Measurements from ENCODE around the genes PHKG2, TRIM72 and ITGAD.

DNA sequence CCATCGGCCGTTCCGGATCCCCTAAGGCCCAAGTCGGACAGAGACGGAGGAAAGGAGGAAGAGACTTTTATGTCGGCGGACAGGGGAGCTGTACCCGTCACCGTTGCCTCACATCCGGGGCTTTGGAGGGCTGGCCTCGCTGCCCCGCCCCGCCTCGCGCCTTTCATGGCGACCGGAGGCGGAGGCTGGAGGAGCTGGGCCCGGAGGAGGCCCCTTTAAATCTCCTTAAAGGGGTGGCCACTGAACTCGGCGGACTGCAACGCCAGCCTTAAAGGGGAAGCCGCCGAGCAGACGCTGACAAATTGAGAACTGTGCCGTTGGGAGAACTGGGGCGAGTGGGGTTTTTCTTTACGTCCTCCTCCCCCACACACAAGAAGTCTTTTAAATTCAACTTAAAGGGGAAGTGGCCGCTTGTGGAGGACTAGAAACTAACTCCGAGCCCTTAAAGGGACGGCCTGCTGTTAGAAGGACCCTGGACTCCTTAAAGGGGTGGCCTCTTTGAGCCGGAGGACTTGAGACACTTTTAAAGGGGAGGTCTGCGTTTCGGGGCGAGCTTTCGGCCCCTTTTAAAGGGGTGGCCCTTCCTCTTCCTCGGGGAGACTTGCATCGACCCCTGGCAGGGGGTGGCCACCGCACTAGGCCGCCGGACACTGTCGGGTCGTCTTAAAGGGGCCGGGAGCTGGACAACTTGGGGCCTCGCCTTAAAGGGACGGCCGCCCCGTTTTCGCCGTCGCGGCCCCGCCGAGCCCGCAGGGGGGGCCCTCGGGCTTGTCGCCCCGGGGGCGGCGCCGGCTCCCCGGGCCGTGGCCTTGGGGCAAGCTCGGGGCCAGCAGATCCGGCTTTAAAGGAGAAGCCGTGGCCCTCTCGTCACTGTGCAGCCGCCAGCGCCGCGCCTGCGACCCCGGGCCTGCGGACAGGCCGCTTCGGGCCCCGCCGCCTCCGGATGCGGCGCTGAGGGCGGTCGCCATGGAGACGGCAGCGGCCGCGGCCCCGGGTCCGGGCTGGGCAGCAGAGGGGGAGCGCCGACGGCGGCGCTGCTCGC is 643 bp downstream of the FBRS start:
- PRO-cap = bidirectional peak, plus-strand start at position 264 of the sequence, minus-strand start at position 124 of the sequence; bidirectional peak, plus-strand start at position 597 of the sequence, minus-strand start at position 483 of the sequence; bidirectional peak, plus-strand start at position 1,010 of the sequence, minus-strand start at position 926 of the sequence

DNA sequence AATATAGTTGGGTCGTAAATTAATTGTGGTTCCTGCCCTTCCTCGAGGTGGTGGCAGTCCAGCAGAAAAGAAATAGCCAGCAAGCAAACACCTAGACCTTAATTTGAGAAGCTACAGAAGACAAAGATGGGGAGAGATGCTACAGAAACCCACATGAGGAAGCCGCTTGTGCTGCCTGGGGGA is 2.3 kb downstream of the FBRS start:
- PRO-cap = no peak

DNA sequence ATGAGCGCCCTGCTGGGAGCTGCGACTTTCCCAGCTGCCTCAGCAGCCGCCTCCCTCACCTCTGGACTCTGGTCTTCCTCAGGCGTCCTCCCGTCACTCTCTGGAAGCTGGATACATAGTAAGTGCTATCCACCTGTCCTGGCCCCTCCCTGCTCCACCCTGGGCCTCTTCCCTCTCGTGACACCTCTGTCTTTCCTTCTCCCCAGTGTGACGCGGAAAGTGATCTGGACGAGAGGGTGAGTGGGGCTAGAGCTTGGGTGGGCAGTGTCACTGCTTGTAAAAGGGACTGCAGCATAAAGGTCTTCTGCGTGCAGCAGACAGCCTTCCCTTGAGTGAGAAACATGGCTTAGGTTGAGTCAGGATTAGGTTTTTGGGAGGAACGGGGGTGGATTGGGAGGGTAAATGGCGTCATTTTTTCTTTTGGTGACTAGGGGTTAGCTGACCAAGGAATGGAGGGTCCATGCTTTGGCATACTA is 2.9 kb downstream of the FBRS start:
- PRO-cap = no peak

- PRO-cap = no peak
These were observed 11.8 kb downstream of the SRCAP start for GRCh38 chr16:30710670-30711177.

DNA sequence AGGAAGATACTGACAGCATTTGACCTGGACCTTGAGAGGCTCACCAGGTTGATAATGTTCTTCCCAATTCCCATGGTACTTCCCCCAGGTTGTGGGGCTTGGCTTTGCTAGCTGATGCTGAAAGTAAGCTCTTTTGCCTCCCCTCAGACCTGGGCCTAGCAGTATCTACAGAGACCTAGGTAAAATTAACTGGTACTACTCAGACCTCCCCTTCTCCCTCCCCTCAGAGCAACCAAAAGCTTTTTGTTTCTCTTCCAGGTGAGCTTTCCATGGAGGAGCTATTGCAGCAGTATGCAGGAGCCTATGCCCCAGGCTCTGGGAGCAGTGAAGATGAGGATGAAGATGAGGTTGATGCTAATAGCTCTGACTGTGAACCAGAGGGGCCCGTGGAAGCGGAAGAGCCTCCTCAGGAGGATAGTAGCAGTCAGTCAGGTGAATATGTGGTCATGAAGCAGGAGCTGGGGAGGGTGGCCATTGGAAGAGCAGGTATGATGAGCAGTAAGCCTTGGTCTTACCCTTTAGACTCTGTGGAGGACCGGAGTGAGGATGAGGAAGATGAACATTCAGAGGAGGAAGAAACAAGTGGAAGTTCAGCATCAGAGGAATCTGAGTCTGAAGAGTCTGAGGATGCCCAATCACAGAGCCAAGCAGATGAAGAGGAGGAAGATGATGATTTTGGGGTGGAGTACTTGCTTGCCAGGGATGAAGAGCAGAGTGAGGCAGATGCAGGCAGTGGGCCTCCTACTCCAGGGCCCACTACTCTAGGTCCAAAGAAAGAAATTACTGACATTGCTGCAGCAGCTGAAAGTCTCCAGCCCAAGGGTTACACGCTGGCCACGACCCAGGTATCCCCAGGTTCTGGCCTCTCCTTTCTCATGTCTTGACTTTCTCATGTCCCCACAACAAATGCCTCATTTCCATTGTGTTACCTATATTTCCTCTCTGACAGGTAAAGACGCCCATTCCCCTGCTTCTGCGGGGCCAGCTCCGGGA is 12.6 kb downstream of the SRCAP start:
- PRO-cap = no peak

- PRO-cap = bidirectional peak, plus-strand start at chr16:30748424, minus-strand start at chr16:30748124
These were observed at the start of gene PHKG2 for GRCh38 chr16:30747834-30748704. Gene PHKG2 (plus strand): TSS chr16:30748425.

GRCh38 chr16:30760648-30761738 is 869 bp downstream of the CFAP119 start:
- PRO-cap = bidirectional peak, plus-strand start at chr16:30761599, minus-strand start at chr16:30761466

DNA sequence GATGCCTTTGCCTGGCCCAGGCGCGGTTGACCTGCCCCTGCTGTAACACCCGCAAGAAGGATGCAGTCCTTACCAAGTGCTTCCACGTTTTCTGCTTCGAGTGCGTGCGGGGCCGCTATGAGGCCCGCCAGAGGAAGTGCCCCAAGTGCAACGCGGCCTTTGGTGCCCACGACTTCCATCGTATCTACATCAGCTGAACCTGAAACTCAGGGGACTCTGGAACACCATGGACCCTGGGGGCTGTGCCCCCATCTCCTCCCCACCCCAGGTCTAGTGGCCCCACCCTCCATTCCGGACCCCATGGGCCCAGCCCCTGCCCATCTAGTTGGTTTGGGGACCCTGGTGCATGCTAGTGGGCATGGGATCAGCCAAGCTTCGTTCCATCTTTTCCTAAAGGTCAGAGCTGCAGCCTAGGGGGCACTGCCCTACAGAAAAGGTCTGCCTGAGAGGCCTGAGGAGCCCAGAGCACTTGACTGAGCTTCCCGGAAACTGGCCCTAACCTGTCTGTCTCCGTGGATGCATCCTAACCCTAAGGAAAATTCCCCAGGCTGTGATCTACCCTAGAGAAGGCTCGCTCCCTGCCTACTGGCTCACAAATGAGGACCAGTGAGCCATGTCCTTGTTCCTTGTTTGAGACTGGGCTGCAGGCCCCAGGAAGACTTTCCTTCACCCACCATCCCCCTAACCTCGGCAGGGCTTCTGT is 11.9 kb downstream of the RNF40 start:
- PRO-cap = no peak

- PRO-cap = no peak
These were observed 7.1 kb downstream of the ZNF629 start for GRCh38 chr16:30779926-30780355.

DNA sequence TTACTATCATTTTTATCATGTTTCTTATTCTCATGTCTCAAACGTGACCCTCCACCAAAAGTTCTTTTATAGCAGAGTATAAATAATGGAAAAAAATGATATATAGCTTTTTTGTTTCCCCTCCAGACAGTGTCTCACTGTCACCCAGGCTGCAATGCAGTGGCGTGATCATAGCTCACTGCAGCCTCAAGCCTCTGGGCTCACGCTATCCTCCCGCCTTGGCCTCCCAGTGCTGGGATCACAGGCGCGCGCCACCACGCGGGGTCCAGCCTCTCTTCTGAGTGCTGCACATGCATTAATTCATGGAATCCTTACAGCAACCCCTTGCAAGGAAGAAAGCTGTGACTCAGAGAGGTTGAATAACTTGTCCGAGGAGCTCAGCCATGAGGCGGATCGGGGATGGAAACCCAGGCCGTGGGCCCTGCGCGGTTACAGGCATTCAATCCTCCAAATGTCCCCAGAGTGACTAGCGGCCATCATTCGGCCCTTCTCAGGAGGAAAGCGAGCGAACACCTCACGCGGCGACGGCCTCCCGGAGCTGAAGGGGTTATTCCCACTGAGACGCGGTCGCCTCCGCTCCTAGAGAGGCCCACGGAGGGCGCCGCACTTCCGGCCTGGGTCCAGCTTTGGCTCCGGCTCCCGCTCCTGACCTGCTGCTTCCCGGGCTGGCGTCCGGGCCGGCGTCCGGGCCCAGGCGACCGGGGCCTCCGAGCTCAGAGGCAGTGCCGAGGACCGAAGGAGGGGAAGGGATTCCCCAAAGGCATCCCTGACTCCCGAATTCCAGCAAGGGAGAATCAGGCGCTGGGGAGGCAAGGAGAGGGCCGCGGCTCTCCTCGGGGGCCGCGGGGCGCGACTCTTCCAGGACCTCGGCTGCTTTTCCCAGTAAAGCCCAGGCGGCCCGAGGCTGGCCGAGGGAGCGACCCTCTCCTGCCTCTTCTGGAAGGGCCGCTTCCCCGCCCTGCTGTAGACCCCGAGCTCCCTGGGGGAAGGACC is 18.3 kb upstream of the ZNF629 start:
- PRO-cap = unidirectional peak, plus-strand start at position 363 of the sequence; unidirectional peak, plus-strand start at position 465 of the sequence; bidirectional peak, plus-strand start at position 656 of the sequence, minus-strand start at position 541 of the sequence; unidirectional peak, minus-strand start at position 961 of the sequence

DNA sequence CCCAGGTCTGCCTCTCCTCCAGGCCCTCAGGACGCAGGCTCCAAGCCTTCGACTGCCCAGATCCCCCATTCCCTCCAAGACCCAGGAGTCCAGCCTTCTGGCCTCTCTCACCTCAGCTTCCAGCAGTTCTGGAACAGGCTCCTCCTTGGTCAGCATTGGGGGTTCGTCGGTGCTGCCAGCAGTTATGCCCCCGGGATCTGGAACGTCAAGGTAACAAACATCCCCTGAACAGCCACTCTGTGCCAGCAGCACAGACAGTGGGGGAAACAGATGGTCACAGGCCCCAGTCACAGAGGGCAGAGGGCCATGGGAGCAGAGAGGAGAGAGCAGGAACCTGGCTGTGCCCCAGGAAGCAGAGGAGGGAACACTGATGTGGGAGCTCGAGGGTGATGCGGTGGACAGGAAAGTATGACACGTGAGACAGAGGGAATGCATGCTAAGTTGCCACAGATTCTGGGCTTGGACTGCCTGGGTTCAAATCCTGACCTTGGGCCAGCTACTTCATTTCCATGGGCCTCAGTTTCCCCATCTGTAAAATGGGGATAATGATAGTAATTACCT is 5.0 kb downstream of the BCL7C start:
- PRO-cap = no peak

DNA sequence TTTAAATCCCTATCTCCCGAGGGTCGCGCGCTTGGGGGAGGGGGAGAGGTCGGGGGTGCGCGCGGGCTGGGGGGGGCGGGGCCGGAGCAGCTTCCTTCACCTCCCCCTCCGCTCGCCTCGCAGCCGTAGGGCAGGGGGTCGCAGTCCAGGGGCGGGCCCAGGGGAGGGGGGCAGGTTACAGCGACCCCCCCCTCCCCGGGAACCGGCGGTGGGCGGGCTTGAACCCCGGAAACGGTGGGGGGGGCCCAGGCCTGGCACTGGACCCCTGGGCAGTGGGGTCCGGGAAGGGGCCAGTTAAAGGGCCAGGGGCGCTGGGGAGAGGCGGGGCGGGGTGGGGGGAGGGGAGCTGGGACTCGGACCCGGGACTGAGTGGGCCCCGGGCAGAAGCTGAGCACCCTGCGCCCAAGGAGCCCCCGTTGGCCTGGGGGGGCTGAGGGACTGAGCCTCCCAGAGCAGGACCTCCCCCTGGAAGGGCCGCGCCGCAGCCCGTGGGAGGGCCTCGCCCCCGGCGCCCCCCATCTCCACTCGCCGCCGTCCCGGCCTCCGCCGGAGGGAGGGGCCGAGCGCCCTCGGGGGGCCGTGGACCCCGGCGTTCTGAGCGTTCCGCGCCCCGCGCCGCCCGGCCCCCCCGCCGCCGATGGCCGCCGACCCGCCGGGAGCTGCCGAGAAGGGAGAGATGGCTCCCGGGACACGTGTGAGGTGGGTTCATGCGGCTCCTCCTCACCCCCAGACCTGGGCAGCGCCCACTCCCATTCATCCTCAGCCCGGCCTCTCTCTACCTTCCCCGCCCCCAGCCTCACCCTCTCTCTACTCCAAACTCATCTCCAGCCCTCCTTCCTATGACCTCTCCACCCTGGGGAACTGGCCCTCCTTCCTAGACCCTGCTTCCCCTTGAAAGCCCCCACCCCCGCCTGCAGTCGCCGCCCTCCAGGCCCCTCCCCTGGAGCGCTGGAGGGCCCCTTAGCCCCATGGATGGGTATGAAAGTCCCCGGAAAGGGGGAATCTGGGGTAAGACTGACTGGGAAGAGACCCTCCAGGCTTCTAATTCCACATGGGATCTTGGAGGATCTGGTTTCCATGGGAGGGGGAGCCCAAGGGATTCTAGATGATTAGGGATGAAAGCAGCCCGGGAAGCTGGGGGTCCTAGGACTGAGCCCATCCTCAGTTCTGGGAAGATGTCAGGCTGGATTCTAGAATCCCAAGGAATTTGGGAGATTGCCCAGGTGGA is 803 bp downstream of the FBXL19 start:
- PRO-cap = unidirectional peak, plus-strand start at position 351 of the sequence; unidirectional peak, minus-strand start at position 864 of the sequence

DNA sequence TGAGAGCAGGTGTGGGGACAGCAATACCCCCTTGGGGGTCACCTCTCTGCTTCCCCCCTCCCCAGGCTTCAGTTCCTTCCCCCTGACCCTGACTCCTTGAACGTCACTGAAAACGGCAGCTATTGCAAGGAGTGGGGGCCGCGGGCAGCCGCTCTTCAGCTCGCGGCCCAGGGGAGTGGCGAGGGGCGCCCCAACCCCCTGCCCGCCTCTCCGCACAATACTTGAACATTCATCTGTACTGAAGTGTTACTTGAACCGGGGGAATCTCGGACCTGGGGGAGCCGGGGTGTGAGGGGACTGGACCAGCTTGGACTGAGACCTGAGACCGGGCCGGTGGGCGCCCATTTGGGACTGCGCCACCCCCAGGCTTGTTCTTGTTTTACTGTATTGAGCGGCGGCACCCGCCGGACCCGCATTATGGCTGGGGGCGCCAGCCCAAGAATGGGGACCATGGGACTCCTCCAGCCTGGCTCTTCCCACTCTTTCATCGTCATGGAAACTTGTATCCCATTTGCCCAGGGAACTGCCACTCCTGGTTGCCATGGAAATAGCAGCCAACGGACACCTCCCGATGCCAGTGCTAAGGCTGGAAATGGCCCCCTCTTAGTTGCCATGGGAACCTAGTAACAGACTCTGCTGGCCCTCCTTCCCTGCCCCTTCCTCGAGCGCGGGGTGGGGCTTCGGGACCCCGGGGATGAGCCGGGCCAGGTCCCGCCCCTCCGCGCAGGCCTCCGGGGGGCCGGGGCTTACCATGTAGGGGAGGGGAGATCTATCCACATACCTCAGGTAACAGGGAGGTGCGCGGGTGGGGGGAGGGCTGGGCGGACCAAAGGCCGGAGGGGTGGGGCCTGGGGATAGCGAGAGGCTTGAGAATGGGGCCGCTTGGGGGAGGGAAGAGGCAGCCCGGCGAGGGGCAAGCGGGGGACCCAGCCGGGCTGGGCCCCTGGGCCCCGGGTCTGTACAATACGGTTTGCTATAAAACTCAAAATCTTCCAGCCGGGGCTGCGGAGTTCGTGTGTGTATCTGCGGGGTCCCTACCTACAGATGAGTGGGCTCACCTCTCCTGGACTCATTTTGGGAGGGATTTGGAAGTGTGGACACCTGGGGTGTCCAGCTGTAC is 725 bp upstream of the ORAI3 start:
- PRO-cap = no peak

DNA sequence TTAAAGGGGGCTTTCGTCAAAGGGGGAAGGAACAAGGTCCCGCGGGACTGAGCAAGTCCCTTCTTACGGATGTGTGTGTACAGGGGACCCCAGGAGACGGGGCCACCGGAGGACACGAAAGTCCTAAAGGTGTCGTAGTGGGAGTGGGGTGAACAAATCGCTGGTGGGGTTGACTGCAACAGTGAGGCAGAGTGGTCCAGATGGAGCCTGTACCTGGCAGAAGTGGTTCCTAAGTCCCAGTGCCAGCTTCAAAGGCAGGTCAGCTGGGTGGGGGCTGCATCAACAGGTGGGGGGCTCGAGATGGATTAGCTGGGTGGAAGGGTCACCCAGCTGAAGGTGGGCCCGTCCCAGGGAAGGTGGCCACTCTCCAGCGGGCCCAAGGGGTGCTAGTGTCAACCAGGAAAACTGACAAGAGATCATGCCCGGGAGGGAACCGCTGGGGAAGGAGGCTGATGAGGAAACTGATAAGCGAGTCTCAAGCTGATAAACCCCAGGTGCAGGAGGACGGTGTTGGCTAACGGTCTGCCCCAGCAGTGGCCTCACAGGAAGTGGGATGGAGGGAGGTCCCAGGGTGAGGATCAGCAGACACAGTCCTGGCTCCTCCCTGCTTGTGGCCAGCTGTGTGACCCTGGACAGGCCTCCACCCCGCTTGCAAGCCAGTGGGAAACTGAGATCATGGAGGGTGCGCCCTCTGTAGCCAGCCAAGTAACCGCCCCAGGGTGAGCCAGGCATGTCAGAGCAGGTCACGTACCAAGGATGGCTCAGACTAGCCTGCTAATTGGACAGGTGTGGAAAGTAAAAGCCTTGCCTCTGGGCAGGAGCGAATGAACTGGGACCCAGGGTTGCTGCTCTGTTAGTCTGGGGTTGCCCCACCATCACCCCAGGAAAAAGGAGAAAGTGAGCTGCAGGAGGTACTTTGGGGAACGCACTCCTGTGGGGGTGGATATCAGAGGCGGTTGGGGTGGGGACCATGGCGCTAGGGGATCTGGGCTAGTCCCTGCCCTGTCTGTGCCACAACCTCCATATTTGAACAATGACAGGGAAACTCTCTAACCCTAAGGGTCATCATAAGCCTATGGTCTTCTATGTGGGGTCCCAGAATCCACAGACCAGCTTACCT is 1.1 kb downstream of the ORAI3 start:
- PRO-cap = no peak

DNA sequence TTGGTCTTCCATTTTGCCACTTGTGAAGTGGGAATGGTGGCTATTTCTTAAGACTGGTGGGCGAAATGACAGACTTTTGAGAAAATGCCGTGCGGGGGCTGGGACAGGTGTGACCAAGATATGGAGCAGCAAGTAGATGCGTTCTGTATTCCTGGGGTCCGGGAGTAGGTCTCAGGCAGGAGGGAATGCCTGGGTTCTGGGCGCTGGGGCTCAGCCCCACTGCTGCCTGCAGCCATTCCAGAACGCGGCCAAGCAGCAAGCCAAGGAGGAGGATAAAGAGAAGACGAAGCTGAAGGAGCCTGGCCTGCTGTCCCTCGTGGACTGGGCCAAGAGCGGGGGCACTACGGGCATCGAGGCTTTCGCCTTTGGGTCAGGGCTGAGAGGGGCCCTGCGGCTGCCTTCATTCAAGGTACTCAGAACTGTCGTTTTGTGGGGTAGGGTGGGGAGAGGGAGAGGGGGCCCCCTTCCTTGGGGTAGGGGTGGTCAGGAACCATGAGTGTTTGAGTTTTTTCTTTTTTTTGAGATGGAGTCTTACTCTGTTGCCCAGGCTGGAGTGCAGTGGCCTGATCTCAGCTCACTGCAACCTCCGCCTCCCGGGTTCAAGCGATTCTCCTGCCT is 9.2 kb downstream of the SETD1A start:
- PRO-cap = no peak

DNA sequence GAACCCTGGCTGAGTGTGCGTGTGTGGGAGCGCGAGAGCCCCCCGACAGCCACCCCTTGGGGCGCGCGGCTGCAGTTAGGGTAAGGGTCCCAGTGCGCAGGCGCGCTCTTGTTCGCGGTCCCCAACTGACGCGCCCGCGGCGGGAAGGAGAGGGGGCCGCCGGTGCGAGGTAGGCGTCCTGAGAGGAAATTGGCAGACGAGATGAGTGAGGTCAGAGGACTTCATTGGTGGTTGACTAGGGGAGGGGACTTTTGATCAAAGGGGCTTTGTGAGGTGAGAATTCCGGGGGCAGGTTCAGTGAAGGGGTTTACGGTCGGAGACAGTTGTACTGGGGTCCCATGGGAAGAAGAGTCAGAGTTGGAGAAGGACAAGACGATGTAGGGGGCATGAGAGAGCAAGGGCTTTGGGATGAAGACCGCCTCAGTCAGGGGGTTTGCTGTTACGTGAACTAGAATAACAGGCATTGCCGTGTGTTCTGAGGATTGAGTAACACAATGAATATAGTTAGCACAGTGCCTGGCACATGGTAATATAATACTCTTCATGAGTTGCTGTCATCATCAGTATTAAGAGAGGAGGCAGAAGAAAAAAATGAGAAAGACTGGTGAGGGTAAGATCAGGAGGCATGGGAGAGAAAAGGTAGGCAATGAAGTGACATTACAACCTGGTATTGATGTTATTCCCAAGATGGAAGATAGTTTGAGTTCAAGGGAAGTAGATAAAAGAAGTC is 495 bp downstream of the ZNF646 start:
- PRO-cap = bidirectional peak, plus-strand start at position 149 of the sequence, minus-strand start at position 77 of the sequence

DNA sequence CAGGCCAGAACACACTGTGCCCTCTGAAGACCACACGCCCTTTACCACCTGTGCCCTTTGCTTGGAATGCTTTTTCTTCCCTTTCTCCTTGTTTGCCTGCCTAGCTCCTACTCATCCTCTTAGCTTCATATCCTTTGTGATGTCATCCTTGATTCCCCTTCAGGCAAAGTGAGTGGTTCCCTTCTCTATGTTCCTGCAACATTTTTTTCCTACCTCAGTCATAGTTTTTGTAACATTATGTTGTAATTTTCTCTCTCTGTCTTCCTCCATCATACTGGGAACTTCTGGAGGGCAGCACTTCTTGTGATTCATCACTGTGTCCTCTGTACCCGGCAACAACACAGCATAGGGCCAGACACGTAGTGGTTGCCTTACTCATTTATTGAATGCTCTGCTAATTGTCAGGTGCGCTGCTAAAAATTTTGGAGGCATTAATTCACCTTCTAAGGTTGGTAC is 973 bp downstream of the KAT8 start:
- PRO-cap = no peak

GRCh38 chr16:31194405-31195571 is 7.8 kb downstream of the PYCARD start:
- PRO-cap = no peak

DNA sequence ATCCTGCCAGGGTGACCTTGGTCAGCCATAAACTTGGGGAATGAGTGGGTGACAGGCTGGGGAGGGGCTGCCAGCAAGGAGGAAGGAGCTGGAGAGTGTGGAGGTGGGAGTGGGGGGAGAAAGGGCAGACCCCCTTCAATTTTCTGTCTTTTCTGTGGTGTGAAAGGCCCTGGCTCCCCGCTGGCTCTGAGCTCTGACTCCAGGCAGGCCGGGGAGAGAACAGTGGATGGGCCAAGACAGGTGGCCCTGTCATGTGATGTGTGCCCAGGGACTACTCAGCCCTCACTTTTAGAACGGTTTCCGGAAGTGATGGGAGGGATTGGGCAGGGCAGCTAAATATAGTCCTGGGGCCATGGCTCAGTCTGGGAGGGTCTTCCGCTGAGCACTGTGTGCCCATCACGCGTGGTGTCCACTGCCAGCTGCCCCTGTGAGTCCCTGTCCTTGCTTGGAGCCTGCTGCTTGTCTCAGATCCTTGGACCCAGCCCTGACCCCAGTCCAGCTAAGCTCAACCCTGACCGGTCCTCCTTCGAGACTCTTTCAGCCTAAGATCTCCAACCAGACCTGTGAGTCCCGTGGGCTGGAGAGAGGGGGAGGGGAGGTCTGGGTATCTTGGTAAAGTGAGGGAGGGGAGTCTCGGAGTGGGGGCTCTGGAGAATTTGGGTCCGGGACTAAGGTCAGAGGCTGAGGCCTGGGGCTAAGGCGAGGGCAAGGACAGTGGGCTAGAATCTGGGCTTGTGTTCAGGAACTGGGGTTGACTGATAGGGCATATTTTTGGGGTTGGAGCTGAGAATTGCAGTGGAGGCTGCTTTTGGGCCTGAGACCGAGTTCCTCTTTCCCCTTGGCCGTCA is at the start of gene TRIM72:
Gene TRIM72, plus strand, starts transcription at position 385 of the 848 bp plus-strand sequence.
- PRO-cap = unidirectional peak, plus-strand start at position 284 of the sequence; unidirectional peak, plus-strand start at position 359 of the sequence

DNA sequence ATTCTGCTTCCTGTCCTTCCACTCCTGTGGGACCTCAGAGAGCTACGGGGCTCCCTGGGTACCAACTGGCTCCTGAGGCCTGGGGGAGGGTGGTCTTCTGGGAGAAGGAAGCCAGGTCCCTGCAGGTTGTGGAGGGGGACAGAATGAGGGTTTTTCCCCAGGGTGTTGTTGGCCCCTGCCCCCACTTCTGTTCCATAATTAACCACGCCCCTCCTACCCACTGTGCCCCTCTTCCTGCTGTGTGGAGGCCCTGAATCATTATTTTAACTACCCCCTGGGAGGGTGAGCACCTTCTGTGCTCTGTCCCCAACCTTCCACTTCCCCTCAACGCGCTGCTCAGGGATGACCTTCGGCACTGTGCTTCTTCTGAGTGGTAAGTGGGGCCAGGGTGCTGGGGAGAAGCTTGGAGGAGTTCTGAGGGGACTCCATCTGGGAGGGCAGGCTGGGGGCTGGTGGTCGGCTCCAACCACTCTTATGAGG is at the start of gene ITGAD:
Gene ITGAD, plus strand, starts transcription at position 317 of the 480 bp plus-strand sequence.
- PRO-cap = no peak